AG09309 (cell line): ENCODE measurements around the gene RAB14.

DNA sequence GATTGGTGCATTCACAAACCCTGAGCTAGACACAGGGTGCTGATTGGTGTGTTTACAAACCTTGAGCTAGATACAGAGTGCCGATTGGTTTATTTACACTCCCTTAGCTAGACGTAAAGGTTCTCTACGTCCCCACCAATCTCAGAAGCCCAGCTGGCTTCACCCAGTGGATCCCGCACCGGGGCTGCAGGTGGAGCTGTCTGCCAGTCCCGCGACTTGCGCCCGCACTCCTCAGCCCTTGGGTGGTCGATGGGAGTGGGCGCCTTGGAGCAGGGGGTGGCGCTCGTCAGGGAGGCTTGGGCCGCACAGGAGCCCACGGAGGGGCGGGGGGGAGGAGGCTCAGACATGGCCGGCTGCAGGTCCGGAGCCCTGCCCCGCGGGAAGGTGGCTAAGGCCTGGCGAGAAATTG, 61.7 kb upstream of the TLR4 start:
- RRBS: no CpG with 5 or more reads among the region's 21 CpGs

DNA sequence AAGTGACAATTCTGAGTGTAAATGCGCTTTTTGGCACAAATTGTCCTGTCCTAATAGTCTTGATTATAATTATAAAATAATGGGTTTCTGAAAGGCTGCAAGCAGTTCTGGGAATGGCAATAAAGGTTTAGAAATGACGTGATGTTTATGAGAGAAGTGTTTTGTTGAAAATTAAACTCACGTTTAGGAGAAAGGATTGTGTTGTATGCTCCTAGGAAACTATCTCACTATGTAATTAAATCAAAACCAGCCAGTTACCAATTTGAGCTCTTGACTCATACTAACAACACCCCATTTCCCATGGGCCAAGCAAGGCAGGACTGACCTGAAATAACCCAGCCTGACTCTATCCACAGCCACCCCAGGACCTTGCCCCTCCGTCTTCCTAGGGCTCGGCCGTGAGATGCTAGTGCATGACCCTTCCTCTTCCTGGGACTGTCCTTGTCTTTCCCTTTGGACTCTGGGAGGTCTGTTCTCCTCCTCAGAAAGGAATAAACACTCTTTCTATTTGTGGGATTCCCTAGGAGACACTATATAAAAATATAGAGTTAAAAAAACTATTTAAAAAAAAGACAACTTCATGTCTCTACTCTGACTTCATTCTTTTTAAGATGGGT, 16.3 kb downstream of the TLR4 start:
- RRBS: no CpG with 5 or more reads among the region's 6 CpGs

GRCh38 chr9:117783657-117784425, 79.6 kb downstream of the TLR4 start:
- RRBS: no CpG with 5 or more reads among the region's 4 CpGs

DNA sequence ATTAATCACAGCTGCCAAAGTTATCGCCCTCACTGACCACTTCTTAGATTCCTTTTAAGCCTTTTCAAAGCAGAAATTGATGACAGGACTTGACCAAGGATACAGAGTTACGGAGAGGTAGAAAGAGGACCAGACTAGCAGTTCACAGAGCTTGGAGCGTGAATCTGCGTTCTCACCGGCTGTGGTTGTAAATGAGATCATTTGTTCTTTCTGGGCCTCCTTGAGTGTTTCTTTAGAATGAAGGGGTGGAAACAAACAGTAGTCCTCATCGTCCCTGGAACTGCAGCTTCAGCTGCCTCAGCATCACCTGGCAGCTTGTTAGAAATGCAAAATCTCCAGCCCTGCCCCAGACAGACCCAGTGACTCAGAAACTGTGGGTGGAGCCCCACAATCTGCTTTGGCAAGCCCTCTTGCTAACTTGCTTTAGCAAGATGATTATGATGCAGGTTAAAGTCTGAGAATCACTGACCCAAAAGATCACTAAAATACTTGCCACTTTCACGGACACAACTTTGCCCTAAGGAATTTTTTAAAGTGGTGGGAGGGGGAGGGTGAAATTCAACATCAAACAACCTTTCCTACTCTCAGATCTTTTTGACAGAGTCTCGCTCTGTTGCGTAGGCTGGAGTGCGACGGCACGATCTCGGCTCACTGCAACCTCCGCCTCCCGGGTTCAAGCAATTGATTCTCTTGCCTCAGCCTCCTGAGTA, 86.1 kb downstream of the BRINP1 start:
- RRBS: no CpG with 5 or more reads among the region's 15 CpGs

GRCh38 chr9:120439921-120440610, 139.9 kb downstream of the CDK5RAP2 start:
- RRBS: no CpG with 5 or more reads among the region's 4 CpGs

- RRBS: no CpG with 5 or more reads among the region's 2 CpGs
These were observed 45.9 kb downstream of the CDK5RAP2 start for GRCh38 chr9:120533785-120534683.

GRCh38 chr9:120712108-120712809, 2.0 kb downstream of the MEGF9 start:
- RRBS: no CpG with 5 or more reads among the region's 3 CpGs

DNA sequence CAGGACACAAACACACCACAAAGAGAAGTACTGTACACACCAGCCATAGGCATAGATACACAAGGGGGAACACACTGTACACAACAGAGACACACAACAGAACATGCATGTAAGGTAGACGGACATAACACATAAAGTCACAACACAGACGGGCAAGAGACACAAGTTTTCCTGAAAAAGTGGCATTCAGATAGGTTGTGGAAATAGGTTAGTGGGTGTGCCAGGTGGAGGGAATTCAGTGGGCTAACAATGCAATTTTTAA, 762 bp upstream of the PHF19 start:
- RRBS: no CpG with 5 or more reads among the region's 2 CpGs

GRCh38 chr9:120891269-120892018, 14.5 kb upstream of the PHF19 start:
- RRBS: 93% methylated on average over 2 of the region's 13 CpGs

DNA sequence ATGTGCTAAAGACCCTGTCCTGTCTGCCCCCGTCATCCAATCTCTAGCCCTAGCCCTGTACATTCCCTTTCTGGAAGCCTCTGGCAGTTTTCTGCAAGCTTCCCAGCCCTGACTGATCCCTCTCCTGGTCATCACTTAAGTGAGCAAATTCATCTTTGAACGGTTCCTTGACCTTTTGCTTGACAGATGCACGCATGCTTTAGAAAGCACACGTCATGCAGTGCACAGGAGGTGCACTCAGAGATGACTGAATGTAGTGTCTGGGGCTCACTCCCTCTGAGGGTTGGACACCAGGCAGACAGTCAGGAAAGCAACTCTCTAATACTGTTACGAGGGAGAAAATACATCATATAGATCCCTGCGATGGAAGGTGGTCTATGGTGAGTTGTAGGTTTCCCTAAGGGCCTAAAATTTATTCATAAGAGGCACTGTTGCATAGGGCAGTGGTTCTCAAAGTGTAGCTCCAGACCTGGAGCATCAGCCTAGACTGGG, 16.5 kb upstream of the PHF19 start:
- RRBS: no CpG with 5 or more reads among the region's 6 CpGs

GRCh38 chr9:120903850-120905025, 22.4 kb downstream of the TRAF1 start:
- RRBS: no CpG with 5 or more reads among the region's 18 CpGs

GRCh38 chr9:120905026-120905719, 21.4 kb downstream of the TRAF1 start:
- RRBS: no CpG with 5 or more reads among the region's 14 CpGs

- RRBS: no CpG with 5 or more reads among the region's 4 CpGs
These were observed 1.1 kb downstream of the TRAF1 start for GRCh38 chr9:120925554-120925759.

- RRBS: 2% methylated on average over 27 of the region's 87 CpGs
These were observed 1.9 kb upstream of the TRAF1 start for GRCh38 chr9:120928137-120929247.

DNA sequence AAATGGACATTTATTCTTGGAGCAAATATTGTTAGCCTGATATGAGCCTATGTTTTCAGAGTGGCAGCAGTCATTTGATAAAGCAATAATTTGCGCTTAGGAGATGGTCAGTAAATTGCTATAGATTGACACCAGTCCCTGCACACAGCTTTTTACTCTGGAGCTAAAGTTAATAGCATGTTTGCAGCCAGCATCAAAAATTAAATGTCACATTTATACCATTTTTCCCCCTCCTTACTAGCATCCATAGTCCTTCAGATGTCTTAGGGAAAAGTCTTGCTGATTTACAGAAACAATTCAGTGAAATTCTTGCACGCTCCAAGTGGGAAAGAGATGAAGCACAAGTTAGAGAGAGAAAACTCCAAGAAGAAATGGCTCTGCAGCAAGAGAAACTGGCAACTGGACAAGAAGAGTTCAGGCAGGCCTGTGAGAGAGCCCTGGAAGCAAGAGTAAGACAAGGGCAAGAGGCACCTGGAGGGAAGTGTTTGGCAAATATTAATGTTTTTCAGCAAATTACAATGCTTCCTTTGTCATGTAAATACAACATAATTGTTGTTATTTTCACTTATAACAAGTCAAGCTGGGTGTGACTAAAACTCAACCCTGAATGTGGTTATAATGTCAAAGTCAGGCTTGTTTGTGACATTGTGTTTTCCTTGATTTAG, 60.4 kb downstream of the RAB14 start:
- RRBS: no CpG with 5 or more reads among the region's 2 CpGs

- RRBS: no CpG with 5 or more reads among the region's 4 CpGs
These were observed 39.7 kb downstream of the RAB14 start for GRCh38 chr9:121161788-121162604.

DNA sequence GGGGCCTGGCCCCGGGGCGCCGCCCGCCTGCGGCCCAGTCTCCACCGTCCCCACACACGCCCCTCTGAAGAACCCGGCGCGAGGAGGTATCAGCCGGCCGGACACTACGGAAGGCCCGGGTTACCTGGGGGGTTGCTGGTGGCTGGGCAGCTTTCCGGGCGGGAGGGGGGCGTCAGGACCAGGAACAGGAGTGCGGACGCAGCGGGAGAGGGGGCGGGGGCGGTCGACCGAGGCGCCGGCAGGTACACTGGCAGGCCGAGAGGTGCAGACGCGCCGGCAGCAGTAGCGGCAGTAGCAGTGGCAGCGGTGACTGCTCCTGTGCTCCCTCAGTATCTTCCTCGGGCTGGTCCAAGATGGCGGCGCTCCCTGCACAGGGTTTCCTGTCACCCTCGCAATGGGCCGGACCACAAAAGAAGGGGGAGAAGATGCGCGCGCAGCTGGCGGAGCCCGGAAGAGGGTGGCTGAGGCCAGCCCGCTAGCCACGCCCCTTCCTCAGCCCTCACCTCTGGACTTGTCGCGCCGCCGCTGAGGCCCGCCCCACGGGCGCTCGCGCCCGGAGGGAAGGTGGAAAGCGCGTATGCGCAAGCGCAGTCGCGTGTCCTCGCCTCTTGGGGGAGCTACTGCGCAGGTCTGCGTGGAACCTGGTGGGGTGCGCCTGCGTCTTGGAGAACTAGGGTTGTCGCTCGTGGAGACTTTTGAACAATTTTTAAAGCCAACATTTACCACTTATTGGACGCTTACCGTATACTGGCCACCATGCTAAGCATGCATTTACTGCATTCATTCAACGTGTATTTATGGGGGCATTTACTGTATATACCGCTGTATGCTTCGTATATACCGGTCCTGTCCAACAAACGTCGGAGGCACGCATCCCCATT, at the start of gene RAB14:
Gene RAB14 (minus strand): TSS at position 355 of the 881 bp plus-strand sequence.
- RRBS: 3% methylated on average over 38 of the region's 76 CpGs

DNA sequence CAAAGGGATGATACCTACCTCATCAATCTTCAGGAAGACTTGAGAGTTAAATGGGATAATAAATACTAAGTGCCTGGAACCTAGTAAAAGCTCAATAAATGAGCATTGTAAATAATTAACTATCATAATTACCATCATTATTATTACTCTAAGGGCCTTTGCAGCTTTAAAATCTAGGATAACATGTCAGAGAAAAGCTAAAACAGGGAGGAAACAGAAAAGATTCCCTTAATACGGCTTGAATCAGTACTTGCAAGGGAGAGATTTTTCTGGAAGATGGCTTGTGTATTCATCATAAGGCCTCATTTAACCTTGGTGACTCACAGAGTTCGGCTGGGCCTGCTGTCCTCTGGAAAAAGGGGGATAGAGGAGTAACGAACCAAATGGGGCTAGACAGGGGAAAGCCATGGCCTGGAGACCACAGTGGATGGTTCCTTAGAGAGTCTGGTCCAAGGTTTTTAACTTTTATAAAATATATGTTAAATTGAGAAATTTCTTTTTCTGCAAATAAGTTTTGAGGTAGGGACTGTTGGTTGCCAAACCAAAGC, 25.8 kb upstream of the GSN start:
- RRBS: no CpG with 5 or more reads among the region's 3 CpGs

- RRBS: no CpG with 5 or more reads among the region's 11 CpGs
These were observed 1.6 kb downstream of the GSN start for GRCh38 chr9:121269371-121270221.